Heart (tissue), 3 donors: ENCODE results near the genes LY6G6F, LY6G6C, HSPA1A and EGFL8.

GRCh38 chr6:31706600-31706984, at the start of gene LY6G6F:
Gene LY6G6F, plus strand, starts transcription at chr6:31706866.
- RAMPAGE, long total RNA, 2 experiments = no peak in any of the 2 experiments

GRCh38 chr6:31721598-31722009, at the start of gene LY6G6C:
Gene LY6G6C, minus strand, starts transcription at chr6:31721746.
- RAMPAGE, long total RNA, 2 experiments = no peak in any of the 2 experiments

DNA sequence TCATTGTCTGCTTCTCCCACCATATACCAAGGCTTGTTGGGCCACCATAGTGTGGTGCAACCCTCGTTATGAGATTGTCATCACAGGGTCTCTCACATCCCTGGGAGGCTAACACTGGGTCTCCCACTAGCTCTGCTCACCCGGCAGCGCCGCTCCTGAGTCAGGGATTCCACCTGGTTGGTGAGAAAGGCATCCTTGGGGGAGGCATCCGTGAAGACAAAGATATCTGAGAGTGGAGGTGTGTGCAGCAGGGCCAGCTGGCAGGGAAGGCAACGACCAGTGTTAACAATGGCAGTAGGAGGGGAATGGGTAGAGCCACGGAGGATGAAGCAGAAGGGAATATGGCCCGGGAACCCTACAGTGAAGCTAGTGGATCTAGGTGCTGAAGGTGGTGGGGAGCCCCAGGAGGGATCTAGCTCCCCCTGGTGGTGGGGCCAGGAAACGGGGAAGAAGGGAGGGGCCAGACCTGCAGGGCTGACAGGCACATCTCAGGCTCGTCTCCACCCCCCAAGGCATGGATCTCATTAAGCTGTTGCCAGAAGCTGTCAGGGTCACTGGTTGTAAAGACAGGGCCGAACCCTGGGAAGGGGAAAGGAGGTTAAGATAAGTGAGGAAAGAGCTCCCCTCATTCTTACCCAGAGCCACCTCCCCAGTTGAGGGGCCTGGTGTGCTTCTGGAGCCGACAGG, 7.2 kb downstream of the SAPCD1 start:
- RAMPAGE, long total RNA, 2 experiments = no peak in any of the 2 experiments

DNA sequence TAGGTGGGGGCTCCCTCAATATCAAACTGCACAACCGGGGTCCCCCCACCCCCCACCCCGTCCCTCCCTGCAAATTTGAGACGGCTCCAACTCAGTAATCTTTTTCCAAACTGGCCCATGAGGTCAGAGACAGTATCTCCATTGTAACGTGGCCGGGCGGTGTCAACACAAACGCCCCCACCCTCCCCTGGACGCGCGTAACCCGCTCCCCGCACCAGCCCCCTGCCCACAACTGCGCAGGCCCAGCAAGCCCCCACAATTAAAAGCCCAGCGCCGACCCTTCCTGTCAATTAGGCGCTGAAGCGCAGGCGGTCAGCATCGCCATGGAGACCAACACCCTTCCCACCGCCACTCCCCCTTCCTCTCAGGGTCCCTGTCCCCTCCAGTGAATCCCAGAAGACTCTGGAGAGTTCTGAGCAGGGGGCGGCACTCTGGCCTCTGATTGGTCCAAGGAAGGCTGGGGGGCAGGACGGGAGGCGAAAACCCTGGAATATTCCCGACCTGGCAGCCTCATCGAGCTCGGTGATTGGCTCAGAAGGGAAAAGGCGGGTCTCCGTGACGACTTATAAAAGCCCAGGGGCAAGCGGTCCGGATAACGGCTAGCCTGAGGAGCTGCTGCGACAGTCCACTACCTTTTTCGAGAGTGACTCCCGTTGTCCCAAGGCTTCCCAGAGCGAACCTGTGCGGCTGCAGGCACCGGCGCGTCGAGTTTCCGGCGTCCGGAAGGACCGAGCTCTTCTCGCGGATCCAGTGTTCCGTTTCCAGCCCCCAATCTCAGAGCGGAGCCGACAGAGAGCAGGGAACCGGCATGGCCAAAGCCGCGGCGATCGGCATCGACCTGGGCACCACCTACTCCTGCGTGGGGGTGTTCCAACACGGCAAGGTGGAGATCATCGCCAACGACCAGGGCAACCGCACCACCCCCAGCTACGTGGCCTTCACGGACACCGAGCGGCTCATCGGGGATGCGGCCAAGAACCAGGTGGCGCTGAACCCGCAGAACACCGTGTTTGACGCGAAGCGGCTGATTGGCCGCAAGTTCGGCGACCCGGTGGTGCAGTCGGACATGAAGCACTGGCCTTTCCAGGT, at the start of gene HSPA1A:
Gene HSPA1A (plus strand): TSS at position 595 of the 1,089 bp plus-strand sequence.
- RAMPAGE, long total RNA, 2 experiments = start-site peak on the plus strand in 1 of 2 experiments, centred at position 594 of the sequence, 254 reads per replicate

GRCh38 chr6:31819448-31819826, 4.1 kb downstream of the HSPA1A start:
- RAMPAGE, long total RNA, 2 experiments = no peak in any of the 2 experiments

DNA sequence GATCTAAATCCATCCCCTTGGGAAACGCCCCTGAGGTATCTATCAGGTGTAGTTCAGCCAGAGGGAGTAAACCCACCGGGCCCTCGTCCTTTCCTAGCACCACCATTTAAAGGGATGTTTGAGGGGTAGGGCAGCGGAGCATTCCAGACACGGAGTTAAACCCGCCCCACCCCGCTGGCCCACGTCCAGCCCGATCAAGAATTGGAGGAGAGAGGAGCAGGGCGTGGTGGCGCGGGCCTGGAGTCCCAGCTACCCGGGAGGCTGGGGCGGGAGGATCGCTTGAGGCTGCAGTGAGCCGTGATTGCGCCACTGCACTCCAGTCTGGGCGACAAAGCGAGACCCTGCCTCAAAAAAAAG, 5.9 kb downstream of the HSPA1A start:
- RAMPAGE, long total RNA, 2 experiments = no peak in any of the 2 experiments

DNA sequence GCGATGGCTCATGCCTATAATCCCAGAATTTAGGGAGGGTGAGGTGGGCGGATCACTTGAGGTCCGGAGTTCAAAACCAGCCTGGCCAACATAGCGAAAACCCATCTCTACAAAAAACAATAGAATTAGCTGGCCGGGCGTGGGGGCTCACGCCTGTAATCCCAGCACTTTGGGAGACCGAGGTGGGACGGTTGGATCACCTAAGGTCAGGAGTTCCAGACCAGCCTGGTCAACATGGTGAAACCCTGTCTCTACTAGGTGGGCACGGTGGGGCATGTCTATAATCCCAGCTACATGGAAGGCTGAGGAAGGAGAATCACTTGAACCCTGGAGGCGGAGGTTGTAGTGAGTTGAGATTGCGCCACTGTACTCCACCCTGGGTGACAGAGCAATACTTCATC, 4.0 kb downstream of the HSPA1B start:
- RAMPAGE, long total RNA, 2 experiments = no peak in any of the 2 experiments

DNA sequence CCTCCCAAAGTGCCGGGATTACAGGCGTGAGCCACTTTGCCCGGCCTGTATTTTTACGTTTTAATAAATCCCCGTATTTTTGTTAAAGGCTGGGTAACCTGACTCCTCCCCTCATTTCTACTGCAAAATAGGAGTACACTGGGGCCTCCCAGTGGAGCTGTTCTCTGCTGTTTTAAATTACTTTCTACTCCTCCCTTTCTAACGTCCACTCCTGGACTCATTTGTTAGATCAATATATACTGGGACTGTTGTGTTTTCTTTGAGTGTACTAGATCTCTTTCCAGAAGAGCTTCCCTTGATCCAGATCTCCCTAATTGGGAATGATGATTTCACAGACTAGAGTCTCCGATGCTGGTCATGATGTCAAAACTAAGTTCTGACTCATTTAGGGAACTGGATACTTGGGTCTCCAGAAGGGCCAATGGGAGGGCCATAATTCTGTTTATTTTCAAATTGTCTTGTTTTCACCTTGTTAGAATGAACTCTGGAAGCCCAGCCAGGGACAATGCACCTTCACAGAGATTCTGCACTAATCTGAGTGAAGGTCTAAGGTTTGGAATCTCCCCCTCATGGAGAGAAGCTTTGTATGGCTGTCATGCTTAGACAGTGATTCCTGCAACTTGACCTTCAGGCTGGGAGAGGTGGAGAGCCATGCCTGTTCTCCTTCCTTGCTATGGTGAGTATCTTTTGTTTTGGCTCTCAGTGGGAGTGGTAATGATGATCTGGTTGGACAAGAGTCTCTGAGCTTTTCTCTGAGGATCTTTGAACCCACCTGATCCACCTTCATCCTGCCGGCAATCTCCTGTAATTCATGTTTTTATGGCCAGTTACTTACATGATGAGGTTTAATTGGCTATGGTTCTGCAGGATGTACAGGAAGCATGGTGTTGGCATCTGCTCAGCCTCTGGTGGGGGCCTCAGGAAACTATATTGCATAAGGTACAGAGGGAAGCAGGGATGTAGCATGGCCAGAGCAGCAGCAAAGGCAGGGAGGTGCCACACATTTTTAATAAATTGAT, 9.5 kb downstream of the HSPA1B start:
- RAMPAGE, long total RNA, 2 experiments = no peak in any of the 2 experiments

DNA sequence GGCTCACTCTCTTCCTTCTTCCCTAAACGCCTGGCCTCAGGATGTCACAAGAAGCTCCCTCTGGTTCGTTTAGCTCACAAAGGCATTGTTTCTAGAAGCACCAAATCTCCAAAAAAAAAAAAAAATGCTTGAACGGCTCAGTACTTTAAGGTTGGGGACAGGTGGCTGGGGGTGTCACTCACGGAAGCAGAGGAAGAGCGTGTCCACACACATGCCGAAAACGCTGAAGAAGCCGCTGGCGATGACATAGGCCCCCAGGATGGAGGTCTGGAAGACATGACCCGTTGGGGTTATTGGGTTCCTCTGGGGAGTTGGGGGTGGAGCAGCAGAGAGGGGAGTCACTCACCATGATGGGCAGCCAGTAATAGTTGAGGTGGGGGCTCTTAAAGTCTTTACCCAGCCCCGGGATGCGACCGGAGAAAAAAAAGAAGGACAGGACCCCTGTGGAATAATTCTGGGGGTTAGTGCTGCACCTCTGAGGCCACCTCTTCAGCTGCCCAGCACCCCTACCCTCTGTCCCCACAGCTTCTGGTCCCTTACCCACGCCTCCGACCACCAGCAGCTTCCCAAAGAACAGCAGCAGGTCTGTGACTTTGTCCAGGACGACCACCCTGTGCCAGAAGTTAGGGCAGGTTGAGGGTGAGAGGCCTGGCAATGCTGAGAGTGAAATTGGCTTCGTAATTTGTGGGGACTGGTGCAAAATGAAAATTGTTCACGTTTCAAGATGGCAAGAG, 2.0 kb upstream of the NEU1 start:
- RAMPAGE, long total RNA, 2 experiments = no peak in any of the 2 experiments

GRCh38 chr6:31874291-31875098, 4.3 kb downstream of the SLC44A4 start:
- RAMPAGE, long total RNA, 2 experiments = no peak in any of the 2 experiments

DNA sequence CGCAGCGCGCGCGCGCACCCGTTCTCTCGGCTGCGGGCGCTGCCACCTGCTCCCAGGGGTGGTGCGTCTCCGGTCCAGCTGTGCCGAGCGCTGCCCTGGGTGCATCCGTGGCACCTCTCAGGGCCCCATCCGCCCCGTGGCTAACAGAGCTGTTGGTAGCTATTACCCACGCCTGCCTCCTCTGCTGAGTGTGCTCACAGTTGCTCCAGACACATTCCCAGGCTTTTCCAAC, 428 bp upstream of the ZBTB12 start:
- RAMPAGE, long total RNA, 2 experiments = no peak in any of the 2 experiments

GRCh38 chr6:31919687-31920351, 7.7 kb upstream of the C2 start:
- RAMPAGE, long total RNA, 2 experiments = no peak in any of the 2 experiments

DNA sequence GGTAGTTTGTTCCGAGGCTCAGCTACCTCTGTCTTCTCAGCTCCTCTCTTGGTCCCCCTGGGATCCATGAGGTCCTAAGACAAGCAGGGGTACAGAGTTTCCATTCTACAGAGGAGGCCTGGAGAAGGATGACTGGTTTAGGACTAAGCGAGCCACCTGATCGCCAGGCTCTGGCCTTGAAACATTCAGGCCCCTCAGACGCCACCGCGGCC, 424 bp downstream of the DXO start:
- RAMPAGE, long total RNA, 2 experiments = no peak in any of the 2 experiments

DNA sequence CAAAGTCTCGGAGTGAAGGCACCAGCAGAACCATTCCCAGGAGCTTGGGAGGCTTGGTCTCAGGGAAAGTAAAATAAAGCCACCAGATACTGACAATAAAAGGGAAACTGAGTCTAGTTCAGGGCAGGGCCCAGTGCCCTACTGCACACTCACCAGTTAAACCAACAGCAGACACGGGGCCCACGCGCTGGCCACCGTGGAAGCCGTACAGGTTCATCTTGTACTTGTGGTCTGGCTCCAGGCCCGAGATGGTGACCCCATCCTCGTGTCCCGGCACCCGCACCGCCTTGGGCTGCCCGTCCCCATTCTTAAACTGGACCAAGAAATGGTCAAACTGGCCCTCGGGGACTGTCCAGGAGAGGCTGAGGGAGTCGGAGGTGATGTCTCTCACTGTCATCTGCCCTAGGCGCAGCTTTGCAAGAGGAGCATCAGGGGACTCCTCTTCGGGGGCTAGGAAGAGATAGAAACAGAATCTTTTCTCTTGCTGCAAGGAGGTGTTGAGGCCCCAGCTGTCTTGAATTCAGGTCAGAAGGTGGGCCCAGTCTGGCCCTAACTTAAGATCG, 26.5 kb downstream of the CYP21A2 start:
- RAMPAGE, long total RNA, 2 experiments = no peak in any of the 2 experiments

GRCh38 chr6:32093143-32093709, 15.9 kb downstream of the TNXB start:
- RAMPAGE, long total RNA, 2 experiments = no peak in any of the 2 experiments

- RAMPAGE, long total RNA, 2 experiments = no peak in any of the 2 experiments
Observed at GRCh38 chr6:32108858-32109152, 333 bp downstream of the TNXB start.

DNA sequence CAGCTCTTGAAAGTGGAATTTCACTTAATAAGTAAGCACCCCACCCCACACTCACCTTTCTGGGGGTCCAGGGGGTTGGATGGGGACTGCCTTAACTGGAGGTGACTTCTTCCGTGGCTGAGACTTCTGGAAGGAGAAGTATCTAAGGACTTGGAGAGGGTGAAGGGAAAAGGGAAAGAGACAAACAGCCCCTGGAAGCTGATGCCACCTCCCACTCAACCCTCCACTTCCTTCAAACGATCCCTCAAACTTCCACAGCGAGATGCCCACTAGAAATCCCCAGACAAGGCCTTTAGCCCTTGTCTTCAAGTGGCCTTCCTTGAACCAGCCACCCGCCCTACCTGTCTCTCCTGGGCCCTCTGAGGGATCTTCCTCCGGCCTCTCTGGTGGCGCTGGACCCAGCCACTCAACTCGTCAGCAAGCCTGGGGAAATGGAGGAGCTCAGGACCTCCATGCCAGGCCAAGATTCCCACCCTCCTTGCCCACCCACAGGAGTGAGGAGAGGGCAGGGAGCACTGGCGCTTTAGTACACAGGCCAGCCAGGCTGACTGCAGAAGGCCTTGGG, 7.9 kb upstream of the TNXB start:
- RAMPAGE, long total RNA, 2 experiments = no peak in any of the 2 experiments

- RAMPAGE, long total RNA, 2 experiments = no peak in any of the 2 experiments
Observed at GRCh38 chr6:32117547-32118246, 8.6 kb upstream of the TNXB start.

DNA sequence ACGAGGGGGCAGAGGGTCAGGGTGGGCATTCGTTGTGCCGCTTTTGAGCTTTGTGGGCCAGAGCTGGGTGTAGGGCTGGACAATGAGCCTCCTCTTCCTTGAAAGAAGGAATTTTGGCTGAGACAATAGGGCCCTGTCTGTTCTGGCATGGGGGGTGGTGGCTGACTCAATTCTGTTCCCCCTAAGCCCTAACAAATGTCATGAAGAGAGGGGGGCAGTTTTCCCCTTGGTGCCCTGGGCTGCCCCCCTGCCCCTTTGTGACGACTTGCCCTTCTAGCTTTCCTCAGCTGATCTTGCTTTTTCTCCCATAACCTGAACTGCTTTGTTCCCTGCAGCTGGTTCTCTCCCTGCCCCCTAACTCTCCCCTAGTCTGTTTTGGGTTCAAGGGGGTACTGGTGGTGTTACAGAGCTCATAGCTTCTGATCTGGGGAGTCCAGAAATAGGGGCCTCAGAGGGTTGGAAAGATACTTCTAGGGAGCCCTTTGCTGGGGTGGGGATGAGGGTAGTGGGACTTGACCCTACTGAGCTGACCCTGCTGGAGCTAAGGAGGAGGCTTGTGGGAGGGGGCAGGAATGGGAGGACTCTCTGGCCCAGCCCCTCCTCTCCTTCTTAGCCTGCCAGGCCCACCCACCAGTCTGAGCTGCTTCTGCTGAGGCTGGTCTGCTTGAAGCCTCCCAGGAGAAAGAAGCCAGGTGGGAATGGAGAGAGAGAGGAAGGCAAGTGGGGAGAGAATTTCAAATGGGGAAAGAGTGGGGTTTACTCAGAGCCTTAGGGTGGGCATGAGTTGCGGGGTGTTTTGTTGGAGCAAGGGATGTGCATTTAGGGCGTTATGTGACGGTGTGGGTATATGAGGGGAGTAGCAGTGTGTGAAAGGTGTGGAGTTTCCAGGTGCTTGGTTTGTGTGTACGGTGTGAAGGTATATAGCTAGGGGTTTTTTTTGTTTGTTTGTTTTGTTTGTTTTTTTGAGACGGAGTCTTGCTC, at the start of gene EGFL8:
Gene EGFL8 (plus strand): TSS at position 630 of the 981 bp plus-strand sequence.
- RAMPAGE, long total RNA, 2 experiments = no peak in any of the 2 experiments

GRCh38 chr6:32186308-32186923, 2.4 kb upstream of the AGER start:
- RAMPAGE, long total RNA, 2 experiments = no peak in any of the 2 experiments